Sciatic nerve (tissue), 1 donor: ENCODE measurements around the gene WIPF1.

DNA sequence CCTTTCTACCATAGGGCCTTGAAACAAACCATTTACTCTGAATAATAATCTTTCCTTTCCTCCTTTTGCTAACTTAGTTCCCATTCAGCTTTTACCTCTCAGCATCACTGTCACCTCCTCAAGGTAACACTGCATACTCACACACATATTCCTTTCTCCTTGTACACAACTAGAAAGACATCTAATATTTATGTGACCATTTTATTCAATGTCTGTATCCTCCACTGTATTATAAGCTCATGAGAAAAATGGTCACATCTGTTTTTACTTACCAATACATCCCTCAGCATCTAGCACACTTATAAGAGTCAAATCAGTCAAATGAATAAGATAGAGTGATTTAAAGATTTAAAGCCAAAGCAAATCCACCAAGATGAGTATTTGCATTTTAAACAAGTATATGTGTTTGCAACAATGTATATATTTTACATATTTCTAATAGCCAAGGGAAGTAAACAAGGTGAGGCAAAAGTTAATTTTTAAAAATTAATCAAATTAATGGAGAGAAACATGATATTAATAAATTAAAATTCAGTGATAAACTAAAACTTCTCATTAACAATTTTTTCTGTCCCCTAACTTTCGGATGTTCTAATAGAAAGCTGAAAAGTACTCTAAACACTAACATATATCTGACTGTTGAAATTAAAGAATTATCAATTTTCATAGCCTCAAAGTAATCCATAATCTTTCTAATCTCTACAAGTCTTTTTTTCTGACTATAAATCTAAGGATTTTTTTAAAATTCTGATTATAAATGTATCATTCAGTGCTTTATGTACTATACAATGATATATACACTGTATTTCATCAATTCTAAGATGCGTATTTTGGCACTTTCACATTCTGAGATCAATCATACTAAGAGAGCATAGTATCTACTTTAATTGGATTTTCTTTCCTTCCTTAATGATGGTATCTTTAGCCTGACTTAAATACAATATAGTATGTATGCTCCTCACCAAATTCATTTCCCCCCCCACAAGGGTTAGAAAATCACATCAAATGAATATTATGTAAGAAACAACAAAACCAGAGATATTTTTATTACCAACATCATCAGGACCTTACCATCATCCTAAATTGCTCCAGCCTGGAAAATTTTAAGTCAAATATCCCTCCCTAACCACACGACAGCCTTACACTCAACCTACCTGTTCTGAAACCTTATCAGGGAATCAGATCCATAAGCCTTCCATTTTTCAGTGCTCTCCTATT is 27.6 kb downstream of the OLA1 start:
- PRO-cap, result no peak

DNA sequence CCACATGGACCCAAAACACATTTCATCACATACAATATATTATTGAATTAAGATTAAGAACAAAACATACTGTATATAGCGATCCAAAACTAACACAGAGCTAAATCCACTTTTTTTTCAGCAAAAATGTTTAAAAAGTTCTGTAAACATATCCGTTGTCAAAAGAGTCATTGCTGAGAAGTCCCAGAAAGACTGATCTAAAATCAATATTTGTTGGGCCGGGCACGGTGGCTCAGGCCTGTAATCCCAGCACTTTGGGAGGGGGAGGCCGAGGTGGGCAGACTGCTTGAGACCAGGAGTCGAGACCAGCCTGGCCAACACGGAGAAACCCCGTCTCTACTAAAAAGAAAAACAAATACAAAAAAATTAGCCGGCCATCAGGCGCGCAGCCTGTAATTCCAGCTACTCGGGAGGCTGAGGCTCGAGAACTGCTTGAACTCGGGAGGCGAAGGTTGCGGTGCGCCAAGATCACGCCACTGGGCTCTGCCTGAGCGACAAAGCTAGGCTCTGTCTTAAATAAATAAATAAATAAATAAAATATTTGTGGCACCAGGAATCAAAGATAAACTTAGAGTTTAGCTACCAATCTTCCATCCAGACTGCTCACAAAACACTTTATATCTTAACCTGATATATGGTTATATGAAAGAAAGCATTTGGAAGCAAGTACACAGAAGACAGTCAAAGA is 1.3 kb downstream of the OLA1 start:
- PRO-cap, result no peak

DNA sequence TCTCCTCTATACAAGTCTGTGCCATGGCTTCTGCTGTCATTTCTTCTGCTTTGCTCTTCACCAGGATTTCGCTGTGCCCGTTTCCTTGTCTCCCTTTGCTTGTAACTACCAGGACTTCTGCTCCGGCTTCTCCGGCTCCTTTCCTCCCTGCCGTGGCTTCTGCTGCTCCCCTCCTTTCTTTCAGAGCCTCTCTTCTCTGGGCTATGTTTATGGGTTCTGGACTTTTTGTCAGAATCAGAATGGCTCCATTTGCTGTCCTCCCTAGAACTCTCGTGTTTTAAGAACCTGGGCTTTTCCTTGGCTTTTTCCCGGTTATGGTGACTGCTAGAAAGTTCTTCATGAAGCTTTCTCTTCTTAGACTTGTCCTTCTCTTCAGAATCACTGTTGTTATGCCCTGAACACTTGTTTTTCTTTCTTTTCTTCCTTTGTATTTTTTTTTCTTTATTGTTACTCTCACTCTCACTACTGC is 13.8 kb downstream of the SP9 start:
- PRO-cap, result no peak

GRCh38 chr2:174485704-174486502 is 926 bp downstream of the GPR155 start:
- PRO-cap, result bidirectional peak, plus-strand start at chr2:174486284, minus-strand start at chr2:174486255

GRCh38 chr2:174590834-174591273 is 6.8 kb downstream of the WIPF1 start:
- PRO-cap, result no peak

GRCh38 chr2:174593305-174594215 is 4.0 kb downstream of the WIPF1 start:
- PRO-cap, result bidirectional peak, plus-strand start at chr2:174594031, minus-strand start at chr2:174593957

DNA sequence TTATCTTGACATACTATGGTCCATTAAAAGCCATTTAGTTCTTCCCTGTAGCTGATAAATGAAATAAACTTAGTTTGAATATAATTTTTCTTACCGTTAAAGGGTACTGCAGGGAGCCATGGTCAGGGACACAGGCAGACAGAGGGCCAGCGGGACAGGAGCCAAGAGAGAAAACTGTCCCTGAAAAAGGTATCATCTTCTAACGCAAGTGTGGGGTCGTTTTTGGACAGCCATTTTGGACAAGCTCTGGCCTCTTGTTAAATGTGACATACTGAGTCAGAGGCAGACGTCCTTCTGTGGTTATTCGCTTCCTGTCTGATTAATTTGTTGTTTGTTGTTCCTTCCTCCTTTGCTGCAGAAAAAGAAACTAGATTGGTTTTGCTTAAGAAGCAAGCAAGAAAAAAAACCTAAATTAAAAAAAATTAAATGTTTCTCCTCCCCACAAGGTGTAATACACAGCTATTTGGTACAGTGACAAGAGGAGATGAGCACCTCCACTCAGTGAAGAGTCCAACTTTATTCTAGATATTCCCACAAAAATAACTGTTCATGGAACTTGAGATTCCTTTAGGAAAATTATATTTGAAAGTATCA is at the start of gene WIPF1:
Gene WIPF1, minus strand, starts transcription at position 298 of the 594 bp plus-strand sequence.
- PRO-cap, result bidirectional peak, plus-strand start at position 462 of the sequence, minus-strand start at position 298 of the sequence

GRCh38 chr2:174846671-174847845 is 82.8 kb upstream of the CHRNA1 start:
- PRO-cap, result no peak

DNA sequence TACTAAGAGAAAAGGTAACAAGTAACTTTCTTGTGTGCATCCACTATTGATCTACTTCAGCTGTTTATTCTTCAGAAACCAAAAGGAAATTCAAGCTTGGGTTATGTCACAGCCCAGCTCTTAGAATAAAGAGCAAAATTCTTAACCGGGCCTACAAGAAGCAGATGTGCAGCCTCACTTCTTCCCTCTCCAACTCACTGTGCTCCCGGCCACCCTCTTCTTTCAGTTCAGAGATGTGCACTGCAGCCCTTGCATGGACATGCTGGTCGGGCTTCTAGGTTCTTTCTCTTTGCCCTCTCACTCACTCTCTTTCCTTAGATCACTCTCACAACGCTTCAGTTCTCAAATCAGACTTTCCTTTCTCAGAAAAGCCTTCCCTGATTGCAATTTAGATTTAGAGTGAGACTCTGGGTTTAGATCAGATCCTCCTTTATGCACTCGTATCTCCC is 104.1 kb downstream of the CHN1 start:
- PRO-cap, result no peak

- PRO-cap, result bidirectional peak, plus-strand start at chr2:175168570, minus-strand start at chr2:175168200; unidirectional peak, minus-strand start at chr2:175168754
These were observed 600 bp upstream of the ATF2 start for GRCh38 chr2:175168461-175169145.

DNA sequence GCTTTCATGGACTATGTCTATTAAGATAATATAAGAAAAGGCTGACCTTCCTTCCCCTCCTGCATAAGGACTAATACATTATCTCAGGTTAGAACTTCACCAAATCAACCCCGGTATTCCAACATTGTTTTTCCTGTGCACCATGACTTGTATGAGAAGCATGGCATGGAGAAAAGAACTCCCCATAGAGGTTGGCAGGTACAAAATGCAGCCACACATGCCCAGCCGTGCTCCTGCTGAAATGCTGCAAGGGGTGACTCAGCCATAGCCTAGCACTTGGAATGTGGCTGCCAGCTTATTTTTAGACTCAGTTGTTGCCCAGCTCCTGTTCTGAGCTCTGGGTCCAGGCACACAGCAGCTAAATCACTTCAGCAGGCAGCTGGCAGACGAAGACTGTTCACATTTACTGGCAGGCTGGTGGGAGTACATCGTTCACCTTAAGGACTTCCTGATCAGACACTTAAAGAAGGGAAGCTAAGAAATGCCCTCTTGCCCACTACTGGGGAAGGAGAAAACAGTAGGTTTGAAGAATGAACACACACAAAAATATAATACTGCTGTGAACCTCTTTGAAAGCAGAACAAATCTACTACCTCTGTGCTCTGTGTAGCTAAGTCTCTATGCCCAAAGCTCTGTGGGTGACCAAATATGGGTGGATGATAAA is 146.3 kb downstream of the LNPK start:
- PRO-cap, result unidirectional peak, plus-strand start at position 366 of the sequence

DNA sequence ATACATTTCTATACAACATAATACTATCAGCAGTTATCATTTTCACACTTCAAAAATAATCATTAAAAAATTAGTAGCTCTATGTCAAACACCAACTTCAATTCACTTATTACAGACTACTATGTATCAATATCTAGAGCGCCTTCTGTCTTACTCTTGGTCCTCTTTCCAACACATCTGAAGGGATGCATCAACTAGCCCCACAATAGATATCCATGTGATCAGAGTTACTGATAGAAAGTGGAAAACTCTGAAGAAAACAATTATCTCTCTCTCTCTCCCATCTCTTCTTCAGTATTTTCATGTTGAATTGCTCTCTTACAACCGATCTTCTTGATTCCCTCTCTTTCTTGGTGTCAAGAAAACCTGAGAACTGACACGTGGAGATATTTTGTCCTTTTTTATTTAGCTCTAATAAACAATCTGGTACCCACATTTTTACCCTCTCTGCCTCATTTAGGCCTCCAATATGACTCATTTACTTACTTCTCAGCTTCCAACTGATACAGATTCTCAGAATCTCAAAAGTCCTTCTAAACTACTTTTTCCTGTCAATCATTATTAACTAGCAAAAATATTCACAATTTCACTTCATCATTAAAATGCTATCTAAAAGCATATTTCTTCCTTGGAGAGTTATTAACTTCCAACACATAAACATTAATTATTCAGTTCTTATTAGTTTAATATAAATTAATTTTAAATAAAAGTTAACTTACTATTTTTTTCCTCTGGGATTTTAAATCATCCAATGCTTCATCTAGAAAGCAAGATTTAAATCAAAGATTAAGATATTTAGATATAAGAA is 31.8 kb downstream of the LNPK start:
- PRO-cap, result no peak

- PRO-cap, result no peak
These were observed 1.5 kb upstream of the LNPK start for GRCh38 chr2:176003475-176004025.

DNA sequence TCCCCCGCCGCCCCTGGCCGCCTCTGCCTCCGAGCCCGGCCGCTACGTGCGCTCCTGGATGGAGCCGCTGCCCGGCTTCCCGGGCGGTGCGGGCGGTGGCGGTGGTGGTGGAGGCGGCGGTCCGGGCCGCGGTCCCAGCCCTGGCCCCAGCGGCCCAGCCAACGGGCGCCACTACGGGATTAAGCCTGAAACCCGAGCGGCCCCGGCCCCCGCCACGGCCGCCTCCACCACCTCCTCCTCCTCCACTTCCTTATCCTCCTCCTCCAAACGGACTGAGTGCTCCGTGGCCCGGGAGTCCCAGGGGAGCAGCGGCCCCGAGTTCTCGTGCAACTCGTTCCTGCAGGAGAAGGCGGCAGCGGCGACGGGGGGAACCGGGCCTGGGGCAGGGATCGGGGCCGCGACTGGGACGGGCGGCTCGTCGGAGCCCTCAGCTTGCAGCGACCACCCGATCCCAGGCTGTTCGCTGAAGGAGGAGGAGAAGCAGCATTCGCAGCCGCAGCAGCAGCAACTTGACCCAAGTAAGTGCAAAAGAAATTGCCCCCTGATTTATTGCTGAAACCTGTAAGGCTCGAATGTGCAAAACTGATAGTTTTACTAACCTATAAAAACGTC is 655 bp downstream of the HOXD9 start:
- PRO-cap, result no peak

GRCh38 chr2:176149983-176150776 is 1.2 kb upstream of the HOXD4 start:
- PRO-cap, result no peak

DNA sequence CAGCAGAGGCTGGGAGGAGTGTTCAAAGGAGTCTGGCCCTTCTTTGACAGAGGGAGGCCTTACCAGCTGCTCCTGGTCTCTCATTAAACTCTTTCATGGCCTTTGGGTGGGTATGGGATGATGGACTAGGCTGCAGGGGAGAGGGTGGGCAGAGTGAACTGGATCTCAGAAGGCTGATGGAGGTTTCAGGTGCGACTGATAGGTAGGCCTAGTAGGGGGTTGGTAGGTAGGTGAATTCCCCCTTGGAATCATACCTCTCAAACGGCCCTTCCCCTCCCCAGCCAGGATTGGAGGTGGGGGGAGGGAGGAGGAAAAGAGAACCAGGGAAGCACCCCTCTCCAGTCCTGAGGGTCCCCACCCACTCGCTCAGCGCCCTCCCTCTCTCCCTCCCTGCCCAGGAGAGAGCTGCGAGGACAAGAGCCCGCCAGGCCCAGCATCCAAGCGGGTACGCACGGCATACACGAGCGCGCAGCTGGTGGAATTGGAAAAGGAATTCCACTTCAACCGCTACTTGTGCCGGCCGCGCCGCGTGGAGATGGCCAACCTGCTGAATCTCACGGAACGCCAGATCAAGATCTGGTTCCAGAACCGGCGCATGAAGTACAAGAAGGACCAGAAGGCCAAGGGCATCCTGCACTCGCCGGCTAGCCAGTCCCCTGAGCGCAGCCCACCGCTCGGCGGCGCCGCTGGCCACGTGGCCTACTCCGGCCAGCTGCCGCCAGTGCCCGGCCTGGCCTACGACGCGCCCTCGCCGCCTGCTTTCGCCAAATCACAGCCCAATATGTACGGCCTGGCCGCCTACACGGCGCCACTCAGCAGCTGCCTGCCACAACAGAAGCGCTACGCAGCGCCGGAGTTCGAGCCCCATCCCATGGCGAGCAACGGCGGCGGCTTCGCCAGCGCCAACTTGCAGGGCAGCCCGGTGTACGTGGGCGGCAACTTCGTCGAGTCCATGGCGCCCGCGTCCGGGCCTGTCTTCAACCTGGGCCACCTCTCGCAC is 14.3 kb downstream of the HOXD3 start:
- PRO-cap, result no peak

DNA sequence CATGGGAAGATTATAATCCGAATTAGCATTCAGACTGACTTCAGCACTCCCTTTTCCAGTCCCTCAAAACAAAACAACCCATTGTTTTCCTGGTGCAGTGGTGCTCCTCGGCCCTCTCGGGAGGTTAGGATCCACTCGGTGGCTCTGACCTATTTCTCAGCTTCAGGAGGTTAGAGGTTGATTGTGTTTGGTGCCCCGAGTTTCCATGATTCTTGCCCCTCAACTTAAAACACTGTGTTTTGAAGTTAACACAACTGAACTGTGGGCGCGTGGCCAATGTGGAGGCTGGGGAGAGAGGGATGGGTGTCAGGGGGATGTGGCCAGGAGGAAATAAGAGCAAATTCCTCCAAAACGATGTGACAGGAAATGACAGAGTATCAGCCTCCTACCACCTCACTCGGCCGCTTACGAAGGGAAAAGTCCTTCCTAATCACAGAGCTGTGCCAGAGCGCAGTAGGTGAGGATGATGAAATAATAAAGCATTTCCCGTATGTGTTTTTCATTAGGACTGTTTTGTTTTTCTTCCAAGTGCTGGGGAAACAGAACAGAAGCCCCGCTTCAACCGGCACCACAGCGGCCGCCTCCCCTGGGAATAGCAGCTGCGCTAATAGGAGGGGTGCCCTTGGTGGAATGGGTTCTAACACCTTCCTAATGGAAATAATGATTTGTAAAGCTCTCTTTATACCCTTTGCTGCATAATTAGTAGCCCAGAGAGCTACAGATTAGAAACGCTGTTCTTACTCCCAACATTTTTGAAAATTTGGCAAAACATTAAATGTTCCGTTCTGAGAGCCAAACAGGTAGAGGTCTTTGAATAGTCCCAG is 440.3 kb downstream of the MTX2 start:
- PRO-cap, result no peak

- PRO-cap, result no peak
These were observed 61.4 kb upstream of the HNRNPA3 start for GRCh38 chr2:177151129-177151658.

- PRO-cap, result no peak
These were observed 9.4 kb downstream of the HNRNPA3 start for GRCh38 chr2:177222068-177222393.

DNA sequence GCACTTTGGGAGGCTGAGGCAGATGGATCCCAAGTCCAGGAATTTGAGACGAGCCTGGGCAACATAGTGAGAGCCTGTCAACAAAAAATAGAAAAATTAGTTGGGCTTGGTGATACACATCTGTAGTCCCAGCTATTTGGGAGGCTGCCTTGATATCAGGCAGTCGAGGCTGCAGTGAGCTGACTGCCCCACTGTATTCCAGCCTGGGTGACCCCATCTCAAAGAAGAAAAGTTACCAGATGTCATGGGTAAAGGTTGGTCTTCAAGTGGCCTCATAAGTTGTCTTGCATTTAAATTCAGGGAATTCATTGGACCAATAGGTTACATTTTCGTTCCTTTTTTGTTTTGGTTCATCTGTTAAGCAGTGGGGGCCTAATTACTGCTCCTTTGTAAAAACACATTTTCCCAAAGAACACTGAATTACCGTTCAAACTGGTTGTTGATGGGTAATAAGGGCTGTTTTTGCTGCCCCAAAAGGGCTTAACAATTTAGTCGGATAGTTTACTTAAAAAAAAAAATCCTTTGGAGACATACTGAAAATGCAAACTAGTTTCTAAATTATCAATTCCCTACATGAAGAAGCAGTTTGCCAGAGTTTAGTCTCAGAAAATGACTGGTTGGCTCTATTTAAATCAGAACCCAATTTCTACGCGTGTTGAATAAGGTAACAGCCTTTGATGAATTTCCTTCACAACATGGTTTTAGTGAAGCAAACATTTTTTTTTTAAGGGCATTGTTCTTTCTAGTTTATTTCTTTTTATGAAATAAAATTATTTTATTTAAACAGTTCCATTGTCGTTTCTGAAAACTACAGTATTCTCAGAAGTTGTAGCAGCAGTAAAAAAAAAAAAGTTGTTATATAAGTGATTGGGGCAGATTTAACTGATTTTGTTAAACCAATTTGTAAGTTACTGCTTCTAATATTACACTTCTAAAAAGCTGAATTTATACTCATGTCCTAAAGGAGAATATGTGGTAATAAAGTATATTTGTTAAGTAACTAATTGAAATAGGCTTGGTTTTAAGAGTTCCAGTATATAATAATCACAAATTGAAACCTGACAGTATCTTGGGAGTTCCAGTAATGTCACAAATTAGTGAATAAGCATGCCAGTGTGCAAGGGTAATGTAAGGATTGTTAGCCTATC is 10.3 kb downstream of the HNRNPA3 start:
- PRO-cap, result no peak